HGPS cell (cell line): ENCODE results near the gene PRDM12.

DNA sequence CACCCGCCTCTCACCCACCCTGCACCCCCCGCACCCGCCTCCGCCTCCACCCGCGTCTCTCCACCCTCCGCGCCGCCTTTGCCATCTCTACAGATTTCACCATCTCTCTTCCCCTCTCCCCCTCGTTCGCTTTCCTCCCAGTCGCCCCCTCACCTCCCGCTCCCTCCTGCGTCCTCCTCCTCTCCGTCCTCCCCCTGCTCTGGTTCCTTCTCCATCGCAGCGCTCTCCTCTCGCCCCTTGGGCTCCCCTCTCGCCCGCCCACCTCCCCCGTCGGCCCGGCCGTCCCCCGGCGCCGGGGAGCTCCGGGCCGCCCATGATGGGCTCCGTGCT lies at the start of gene PRDM12:
PRDM12 (plus strand) TSS at position 254 of the 330 bp plus-strand sequence.
- RRBS: no CpG with 5 or more reads among the region's 30 CpGs

GRCh38 chr9:130705355-130705962 lies 11.9 kb downstream of the EXOSC2 start:
- RRBS: no CpG with 5 or more reads among the region's 18 CpGs

DNA sequence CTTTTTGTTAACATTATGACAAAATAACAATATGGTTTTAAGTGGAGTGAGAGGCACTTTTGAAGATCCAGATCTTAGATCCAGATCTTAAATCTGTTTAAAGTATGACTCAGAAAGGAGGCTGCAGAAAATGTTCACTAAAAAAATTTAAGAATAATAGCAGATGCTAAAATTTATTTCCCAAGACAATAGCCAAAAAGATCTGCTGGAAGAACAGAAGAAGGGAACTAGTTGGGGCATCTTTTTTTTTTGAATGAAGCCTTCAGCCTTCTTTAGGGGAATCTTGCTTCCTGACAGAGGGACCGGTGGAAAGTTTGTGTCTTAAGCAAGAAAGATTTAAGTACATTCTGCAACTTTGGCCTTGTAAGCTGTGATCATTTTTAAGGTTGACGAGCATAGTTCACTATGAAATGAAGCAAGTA lies 12.1 kb downstream of the ABL1 start:
- RRBS: no CpG with 5 or more reads among the region's 2 CpGs

- RRBS: no CpG with 5 or more reads among the region's 13 CpGs
Observed at GRCh38 chr9:130870507-130871118, 26.0 kb downstream of the QRFP start.

DNA sequence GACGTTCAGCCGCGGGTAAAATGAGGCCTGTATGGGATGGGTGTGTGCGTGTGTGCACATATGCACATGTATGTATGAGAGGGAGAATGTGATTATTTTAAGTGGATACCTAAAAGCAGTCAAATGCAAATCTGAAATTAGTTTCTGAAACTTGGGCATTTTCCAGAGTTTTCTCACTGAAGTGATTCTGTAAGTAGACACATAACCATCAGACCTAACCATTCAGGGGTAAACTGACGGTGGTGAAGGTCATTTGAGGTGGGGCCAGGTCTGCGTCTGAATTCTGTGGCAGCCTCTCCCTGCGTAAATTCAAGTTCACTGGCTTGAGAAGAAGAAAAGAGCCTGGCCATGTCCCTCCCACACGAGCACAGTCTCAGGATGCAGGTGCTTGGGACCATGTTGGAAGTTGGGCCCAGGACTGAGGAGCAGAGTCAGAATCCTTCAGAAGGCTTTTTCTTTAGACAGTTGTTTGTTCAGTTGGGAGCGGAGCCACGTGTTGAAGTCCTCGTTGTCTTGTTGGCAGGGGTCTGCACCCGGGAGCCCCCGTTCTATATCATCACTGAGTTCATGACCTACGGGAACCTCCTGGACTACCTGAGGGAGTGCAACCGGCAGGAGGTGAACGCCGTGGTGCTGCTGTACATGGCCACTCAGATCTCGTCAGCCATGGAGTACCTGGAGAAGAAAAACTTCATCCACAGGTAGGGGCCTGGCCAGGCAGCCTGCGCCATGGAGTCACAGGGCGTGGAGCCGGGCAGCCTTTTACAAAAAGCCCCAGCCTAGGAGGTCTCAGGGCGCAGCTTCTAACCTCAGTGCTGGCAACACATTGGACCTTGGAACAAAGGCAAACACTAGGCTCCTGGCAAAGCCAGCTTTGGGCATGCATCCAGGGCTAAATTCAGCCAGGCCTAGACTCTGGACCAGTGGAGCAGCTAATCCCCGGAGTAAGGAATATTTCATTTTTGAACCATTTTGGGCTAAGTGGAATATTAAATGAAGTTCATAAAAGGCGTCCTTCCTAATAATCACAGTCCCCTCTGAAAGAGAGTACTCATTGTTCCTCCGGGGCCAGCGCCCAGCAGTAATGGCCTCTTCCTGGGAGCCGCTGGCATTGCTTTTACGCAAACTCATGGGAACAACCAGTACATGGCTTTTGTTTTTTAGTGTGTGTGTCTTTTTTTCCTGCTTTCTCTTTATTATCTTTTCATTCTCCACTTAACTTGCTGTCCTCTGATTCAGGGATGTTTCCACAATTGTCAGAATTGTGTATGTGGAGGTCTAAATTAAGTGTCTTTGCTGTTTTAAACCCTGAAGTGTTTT lies 23.8 kb downstream of the QRFP start:
- RRBS: 86% methylated on average over 6 of the region's 28 CpGs

DNA sequence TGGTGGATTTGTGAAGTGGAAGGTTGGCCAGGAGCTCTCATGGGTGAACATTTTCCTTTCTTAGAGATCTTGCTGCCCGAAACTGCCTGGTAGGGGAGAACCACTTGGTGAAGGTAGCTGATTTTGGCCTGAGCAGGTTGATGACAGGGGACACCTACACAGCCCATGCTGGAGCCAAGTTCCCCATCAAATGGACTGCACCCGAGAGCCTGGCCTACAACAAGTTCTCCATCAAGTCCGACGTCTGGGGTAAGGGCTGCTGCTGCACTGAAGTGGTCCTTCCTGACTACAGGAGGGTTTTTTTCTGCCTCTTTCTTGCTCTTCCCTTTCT lies 21.8 kb downstream of the QRFP start:
- RRBS: no CpG with 5 or more reads among the region's 4 CpGs

DNA sequence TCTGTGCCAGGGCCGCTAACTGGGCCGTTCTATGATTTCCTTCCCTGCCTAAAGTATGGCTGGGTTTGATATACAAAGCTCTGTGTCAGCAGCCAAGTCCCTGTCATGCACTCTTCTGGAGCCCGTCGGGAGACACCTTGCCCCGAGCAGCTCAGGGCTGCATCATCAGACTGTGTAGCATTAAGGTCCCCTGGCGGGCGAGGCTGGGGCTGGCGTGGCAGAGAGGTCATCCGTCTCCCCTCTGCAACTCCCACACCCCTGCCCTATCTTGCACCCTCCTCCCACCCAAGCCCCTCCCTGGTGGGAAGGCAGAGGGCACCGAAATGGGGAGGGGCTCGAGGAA lies 6.3 kb downstream of the FIBCD1 start:
- RRBS: no CpG with 5 or more reads among the region's 11 CpGs

- RRBS: no CpG with 5 or more reads among the region's 26 CpGs
Observed at GRCh38 chr9:131116440-131117604, 8.6 kb upstream of the NUP214 start.

DNA sequence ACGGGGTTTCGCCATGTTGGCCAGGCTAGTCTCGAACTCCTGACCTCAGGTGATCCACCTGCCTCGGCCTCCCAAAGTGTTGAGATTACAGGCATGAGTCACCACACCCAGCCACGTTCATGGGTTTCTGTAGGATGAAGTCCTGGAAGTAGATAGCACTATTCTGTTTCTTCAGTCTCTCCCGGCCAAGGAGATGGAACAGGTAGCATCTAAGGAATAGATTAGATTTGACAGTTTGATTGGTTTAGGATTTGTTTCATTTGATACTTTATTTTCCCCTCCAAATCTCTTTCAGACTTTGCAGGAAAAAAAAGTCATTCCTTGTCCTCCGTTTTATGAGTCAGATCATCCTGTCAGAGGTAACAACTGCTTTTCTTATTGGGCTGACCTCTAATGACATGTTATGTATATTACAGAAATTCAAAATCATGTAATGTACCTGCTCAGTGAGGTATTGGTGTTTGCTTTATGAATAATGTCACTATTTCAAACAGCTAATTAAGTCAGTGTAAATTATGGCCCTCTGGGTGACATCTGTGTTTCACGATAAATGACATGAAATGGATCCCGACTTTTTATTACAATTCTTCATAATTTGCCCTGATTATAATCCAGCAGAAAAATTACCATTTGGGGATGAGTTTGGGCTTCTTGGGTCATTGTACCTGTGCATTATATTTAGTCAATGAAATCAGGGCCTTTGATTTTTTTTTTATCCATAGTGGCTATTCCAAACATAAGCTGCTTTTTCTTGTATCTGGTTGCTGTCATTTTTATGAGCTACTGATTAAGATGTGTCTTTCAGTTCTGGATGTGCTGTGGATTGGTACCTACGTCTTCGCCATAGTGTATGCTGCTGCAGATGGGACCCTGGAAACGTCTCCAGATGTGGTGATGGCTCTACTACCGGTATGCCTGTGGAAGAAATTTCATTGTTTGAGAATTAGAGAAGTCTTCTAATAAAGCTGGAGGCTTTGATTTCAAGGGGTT lies 7.2 kb downstream of the NUP214 start:
- RRBS: no CpG with 5 or more reads among the region's 13 CpGs

DNA sequence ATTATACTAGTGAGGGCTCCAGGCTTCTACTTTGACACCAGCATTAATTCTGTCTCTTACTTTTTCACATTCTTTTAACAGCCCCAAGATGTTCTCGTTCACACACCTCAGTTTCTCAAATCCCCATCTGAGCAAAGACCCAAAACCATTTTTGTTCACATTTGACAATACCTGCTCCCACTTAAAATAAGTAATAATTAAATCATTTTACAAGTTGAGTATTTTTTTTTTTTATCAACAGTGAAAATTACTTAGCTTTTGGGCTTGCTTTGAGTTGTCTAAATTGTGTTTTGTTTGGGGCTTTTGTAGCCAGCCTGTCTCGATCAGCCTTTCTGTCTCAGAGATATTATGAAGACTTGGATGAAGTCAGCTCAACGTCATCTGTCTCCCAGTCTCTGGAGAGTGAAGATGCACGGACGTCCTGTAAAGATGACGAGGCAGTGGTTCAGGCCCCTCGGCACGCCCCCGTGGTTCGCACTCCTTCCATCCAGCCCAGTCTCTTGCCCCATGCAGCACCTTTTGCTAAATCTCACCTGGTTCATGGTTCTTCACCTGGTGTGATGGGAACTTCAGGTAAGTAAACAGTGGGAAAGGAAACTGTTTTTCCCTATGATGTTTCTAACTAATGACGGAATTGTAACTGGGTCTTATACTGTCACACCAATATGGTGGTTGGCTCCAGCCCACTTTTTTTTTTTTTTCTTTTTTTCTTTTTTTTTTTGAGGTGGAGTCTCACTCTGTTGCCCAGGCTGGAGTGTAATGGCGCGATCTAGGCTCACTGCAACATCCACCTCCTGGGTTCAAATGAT lies 48.6 kb downstream of the NUP214 start:
- RRBS: no CpG with 5 or more reads among the region's 13 CpGs

- RRBS: no CpG with 5 or more reads among the region's 8 CpGs
Observed at GRCh38 chr9:131214631-131215525, 61.4 kb downstream of the FAM78A start.

GRCh38 chr9:131263977-131264629 lies 12.2 kb downstream of the FAM78A start:
- RRBS: no CpG with 5 or more reads among the region's 17 CpGs

DNA sequence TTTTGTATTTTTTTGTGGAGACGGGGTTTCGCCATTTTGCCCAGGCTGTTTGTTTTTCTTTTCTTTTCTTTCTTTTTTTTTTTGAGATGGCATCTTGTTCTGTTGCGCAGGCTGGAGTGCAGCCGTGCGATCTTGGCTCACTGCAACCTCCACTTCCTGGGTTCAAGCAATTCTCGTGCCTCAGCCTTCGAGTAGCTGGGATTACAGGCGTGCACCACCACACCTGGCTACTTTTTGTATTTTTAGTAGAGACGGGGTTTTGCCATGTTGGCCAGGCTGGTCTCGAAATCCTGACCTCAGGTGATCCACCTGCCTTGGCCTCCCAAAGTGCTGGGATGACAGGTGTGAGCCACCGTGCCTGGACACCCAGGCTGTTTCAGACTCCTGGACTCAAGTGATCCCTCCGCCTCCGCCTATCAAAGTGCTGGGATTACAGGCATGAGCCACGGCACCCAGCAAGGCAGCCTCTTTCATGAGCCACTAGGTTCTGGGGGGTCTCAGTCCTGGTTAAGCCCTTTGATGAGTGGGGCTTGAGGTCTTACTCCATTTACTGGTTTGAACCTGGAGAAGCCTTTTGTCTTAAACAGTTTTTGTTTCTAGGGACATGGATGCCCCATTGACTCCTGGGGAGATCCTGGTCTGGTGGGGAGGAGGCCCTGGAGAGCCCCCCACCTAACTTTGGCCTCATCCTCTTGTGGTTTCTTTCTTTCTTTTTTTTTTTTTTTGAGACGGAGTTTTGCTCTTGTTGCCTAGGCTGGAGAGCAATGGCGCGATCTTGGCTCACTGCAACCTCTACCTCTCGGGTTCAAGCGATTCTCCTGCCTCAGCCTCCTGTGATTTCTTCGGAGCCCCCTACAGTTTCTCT lies 6.6 kb downstream of the PRRC2B start:
- RRBS: no CpG with 5 or more reads among the region's 20 CpGs

DNA sequence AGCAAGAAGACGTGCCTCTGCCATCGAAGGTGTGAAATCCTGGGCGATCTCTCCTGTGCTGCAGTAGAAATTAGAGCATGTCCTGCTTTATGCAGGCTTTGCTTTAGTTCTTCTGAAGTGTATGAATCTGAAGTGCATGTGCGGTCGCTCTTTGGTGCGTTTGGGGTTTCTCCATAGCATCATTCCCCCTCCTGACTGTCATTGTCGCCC lies 11.6 kb upstream of the POMT1 start:
- RRBS: no CpG with 5 or more reads among the region's 7 CpGs

- RRBS: no CpG with 5 or more reads among the region's 13 CpGs
Observed at GRCh38 chr9:131497109-131497645, 5.5 kb upstream of the POMT1 start.

- RRBS: 17% methylated on average over 7 of the region's 18 CpGs
Observed at GRCh38 chr9:131554259-131554604, 8.9 kb downstream of the PRRT1B start.

DNA sequence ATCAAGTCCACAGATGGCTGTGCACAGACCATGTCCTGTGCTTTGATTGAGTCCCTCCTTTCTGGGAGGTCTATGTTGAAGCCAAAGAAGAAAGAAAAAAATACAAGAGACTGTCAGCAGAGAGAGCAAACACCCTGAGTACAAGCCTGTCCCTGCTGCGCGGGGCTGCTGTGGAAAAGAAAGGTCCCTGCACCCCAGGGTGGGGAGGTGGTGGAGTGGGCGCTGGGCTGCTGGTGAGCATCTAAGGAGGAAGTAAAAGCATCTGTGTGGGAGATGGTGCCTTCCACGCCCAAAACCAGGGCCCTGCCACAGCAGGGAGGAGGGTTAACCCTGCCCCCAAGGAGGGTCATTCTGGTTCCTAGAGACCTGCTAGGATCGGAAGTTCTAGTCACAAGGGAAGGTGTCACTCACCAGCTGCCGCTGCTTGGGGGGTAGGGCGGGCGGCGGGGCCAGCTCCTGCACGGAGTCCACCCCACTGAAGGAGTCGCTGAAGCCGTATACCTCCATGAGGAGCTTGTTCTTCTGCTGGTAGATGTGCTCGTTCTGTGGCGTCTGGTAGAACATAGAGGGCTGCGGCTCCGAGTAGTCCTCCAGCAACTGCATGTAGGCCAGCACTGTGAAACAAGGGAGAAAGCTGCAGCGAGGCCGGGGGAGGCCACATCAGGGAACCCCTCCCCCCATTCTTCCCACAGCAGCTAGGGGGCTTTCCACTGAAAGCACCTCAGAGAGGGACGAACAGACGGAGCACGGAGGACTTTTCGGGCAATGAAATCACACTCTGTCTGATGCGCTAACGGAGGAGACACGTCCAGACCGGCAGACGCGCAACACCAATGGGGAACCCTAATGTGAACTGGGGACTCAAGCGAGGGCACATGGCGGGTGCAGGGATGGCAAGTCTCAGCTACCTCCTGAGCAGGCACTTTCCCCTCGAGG lies 76.3 kb downstream of the PRRT1B start:
- RRBS: no CpG with 5 or more reads among the region's 31 CpGs

GRCh38 chr9:131656166-131657415 lies 83.3 kb downstream of the RAPGEF1 start:
- RRBS: no CpG with 5 or more reads among the region's 19 CpGs

- RRBS: no CpG with 5 or more reads among the region's 13 CpGs
Observed at GRCh38 chr9:131677057-131678331, 62.4 kb downstream of the RAPGEF1 start.

DNA sequence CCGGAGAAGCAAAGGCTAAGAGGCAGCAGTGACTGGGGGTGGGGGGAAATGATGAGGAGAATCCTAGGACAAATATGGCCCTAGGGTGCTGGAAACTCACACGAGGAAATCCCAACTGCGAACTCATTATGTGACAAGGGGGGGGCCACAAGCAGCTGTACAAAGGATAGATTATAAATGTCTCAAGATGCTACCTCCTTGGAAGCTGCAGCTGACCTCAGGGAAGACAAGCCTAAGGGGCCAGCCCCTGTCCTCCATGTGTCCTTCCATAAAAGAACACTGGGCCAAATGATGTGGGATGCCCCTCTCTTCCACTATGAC lies 60.9 kb downstream of the RAPGEF1 start:
- RRBS: no CpG with 5 or more reads among the region's 3 CpGs